Placental pericyte (primary cell): ENCODE data around the genes PLEKHN1, B3GALT6 and AURKAIP1.

DNA sequence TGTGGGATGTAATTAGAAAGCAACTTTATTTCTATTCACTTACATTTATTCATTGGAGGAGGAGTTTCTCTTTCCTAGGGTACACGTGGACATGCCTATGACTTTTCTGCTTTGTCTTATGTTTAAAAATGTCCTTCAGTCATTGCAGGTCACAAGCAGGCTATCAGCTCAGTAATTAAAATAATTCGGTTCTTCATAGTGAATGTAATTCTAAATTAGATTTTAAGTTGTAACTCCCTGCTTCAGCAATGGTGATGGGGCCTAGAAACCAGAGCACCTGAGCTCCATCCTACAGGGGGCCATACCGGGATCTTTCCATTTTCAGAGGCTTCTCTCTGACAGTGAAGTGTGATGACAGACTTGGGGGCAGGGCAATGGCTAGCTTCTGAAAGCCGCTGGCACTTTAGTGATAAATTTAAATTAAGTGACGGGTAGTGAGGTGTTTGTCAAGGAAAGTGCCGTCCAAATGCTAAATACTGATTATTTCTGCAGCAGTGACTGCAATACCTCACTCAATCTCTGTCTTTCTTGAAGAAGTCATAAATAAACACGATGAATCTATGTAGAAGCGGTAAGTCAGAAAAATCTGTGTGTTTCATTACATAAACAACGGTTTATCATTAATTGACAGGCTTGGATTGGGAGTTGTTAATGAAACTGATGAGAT is 92.5 kb upstream of the SAMD11 start:
- CAGE, long polyA plus RNA = no peak

GRCh38 chr1:943757-944664 is 15.0 kb downstream of the NOC2L start:
- CAGE, long polyA plus RNA = no peak

DNA sequence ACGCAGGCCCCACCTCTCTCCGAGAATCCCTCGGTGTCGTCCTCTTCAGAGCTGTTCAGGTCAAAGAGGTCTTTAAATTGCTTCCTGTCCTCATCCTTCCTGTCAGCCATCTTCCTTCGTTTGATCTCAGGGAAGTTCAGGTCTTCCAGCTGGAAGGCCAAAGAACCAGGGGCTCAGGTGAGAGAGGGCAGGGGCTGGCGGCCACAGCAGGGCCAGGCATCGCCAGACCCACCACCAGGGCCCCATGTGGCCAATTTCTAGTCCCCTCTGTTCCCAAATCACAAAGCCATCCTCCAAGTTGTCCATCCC is 13.6 kb downstream of the NOC2L start:
- CAGE, long polyA plus RNA = no peak

- CAGE, long polyA plus RNA = no peak
These were observed 1.0 kb downstream of the KLHL17 start for GRCh38 chr1:961249-961952.

DNA sequence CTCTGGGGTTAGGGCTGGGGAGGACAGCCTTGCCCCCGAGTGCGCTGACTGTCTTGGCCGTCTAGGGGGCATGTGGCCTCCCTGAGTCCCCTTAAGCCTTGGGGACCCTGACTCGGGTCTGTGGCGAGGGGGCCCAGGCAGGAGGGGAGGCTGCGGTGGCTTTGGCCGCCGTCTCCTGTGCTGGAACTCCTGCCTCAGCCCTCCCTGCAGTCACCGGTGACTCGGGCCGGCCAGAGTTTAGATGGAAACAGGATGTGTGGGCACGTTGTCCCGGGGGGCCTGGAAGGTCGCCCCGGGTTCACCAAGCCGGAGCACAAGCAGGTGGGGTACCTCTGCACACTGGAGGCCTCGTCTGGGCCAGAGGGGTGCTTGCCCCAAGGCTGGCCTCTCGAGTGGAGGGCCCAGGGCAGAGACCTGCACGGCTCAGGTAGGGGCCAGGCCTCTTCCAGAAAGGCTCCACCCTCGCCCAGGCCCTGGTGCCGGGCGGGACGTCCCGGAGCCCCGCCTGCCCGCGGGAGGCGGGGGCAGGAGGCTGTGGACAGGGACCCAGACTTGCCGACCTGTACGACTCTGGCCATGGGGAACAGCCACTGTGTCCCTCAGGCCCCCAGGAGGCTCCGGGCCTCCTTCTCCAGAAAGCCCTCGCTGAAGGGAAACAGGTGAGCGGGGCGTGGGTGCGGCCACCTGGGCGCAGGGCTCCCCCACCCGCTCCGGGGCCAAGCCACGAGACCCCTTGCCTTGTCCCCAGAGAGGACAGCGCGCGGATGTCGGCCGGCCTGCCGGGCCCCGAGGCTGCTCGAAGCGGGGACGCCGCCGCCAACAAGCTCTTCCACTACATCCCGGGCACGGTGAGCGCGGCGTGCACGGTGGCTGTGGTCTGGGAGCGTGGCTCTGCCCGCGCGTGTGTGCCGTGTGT is at the start of gene PLEKHN1:
Gene PLEKHN1 (plus strand): TSS at position 527 of the 916 bp plus-strand sequence.
- CAGE, long polyA plus RNA = no peak

GRCh38 chr1:966872-967332 is 620 bp downstream of the PLEKHN1 start:
- CAGE, long polyA plus RNA = no peak

- CAGE, long polyA plus RNA = no peak
These were observed 11.4 kb downstream of the AGRN start for GRCh38 chr1:1031360-1031601.

- CAGE, long polyA plus RNA = no peak
These were observed 20.9 kb downstream of the AGRN start for GRCh38 chr1:1040610-1041506.

- CAGE, long polyA plus RNA = no peak
These were observed 4.9 kb downstream of the RNF223 start for GRCh38 chr1:1069079-1069767.

DNA sequence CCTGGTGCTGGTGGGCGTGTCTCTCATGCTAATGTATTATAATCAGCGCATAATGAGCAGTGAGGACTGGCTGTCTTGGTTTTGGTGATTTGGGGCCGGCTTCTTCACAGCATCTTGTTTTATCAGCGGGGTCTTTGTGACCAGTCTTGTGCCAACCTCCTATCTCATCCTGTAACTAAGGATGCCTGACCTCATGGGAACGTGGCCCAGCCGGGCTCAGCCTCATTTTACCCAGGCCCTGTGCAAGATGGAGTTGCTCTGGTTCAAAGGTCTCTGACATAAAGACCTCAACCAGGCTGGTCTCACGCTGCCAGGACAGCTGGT is 19.7 kb upstream of the C1orf159 start:
- CAGE, long polyA plus RNA = no peak

GRCh38 chr1:1165202-1166293 is 8.1 kb upstream of the TTLL10 start:
- CAGE, long polyA plus RNA = no peak

- CAGE, long polyA plus RNA = no peak
These were observed 9.1 kb downstream of the TTLL10 start for GRCh38 chr1:1182806-1183247.

DNA sequence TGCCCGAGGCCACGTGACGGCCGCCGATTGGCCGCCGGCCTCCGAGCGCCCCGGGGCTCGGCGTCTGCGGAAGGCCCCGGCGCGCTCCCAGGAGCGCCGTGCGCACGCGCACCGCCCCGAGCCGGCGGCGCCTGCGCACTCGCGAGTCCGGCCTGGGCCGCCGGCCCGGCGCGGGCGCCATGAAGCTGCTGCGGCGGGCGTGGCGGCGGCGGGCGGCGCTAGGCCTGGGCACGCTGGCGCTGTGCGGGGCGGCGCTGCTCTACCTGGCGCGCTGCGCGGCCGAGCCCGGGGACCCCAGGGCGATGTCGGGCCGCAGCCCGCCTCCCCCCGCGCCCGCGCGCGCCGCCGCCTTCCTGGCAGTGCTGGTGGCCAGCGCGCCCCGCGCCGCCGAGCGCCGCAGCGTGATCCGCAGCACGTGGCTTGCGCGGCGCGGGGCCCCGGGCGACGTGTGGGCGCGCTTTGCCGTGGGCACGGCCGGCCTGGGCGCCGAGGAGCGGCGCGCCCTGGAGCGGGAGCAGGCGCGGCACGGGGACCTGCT is at the start of gene B3GALT6:
Gene B3GALT6 (plus strand): TSS at position 138 of the 538 bp plus-strand sequence.
- CAGE, long polyA plus RNA = no peak

GRCh38 chr1:1299818-1300342 is 7.8 kb downstream of the ACAP3 start:
- CAGE, long polyA plus RNA = no peak

GRCh38 chr1:1309230-1310250 is 1.1 kb downstream of the PUSL1 start:
- CAGE, long polyA plus RNA = no peak

GRCh38 chr1:1310598-1310927 is 2.2 kb downstream of the PUSL1 start:
- CAGE, long polyA plus RNA = no peak

DNA sequence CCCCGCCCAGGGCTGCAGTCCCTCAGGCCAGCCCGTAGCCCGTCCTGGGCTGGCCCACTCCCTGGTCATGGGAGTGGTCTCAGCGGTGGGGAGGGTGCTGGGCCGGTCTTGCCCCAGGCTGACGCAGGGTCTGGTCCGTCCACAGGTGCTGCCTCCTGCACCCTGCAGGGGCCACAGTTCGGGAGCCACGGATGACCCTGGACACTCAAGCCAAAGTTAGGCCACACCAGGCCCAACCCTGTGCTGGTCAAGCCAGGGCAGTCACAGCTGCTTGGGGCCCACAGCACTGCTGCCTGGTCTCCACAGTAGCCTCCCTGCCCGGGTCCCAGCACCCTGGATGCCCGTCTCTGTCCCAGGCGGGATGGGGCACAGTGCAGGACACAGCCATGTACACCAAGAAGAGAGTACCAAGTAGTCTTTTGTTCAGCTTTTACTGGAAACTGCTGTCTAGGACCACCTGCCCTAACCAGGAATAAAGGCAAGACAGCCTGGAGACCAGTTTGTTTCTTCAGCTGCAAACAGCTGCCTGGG is 2.9 kb downstream of the PUSL1 start:
- CAGE, long polyA plus RNA = no peak

DNA sequence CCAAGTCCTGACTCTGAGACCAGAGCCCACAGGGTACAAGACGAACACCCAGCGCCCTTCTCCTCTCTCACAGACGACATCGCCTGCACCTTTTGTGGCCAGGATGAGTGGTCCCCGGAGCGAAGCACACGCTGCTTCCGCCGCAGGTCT is 2.2 kb downstream of the TAS1R3 start:
- CAGE, long polyA plus RNA = no peak

GRCh38 chr1:1355383-1356040 is 2.8 kb downstream of the MXRA8 start:
- CAGE, long polyA plus RNA = no peak

- CAGE, long polyA plus RNA = no peak
These were observed at the start of gene AURKAIP1 for GRCh38 chr1:1375051-1375796. Gene AURKAIP1, minus strand, starts transcription at chr1:1375207.